ENCODE results near the gene SPATA31D1.

DNA sequence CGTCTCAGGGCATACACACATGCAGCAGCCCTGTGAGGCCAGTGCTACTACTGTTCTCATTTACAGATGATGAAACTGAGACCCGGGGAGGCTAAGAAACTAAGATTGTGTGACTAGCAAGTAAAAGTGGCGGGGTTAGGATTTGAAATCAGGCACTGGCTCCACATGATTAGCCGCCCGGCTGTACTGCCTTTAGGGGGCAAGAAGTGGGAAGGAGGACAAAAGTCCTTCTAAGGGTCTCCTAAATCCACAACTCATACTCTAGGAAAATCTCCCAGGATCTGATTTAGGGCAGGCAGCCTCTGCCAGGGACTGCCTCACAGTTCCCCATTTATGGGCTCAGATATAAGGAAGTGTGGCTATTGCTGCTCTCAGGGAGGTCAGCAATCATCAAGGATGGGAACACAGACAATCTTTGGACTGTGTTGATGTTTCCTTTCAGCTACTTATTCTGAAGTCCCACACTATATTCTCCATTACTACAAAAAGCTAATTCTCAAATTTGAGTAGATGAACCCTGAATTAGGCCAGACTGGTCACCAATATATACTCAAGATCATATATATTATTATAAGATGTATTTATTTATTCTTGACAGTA lies 7.8 kb downstream of the PRUNE2 start:
- RRBS = 79% methylated on average over 3 of the region's 5 CpGs

DNA sequence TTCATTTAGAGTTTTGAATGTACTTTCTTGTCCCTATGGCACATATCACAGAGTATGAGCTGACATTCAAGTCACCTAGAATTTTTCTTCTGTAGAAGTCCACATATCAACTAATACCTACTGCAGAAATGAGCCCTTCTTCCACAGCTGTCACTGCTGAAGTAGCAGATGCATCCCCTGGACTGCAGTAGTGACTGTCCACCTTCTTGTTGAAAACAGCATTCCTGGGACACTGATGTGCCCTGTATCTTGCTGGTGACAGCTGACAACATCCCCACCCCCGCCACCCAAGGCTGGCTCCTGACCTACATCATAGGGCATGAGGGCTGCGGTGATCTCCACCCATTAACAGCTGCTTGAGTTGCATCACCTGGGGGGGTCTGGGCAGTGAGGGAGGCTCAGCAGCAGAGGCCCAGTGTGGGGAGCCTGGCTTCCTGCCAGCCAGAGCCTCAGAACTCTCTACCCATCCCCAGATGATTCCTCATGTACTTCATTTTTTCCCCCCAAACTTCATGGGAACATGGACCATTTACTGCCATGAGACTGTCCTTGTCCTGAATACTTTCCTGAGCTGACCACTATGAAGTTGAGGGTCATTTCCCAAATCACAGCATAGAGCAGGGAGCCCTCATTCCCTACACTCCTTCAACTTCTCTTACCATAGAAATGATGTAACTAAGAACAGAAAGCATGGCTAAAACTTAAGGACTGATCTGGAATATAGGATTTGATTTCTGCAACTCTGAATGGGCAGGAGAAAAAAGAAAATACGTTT lies 4.1 kb downstream of the PRUNE2 start:
- RRBS = no CpG with 5 or more reads among the region's 3 CpGs

DNA sequence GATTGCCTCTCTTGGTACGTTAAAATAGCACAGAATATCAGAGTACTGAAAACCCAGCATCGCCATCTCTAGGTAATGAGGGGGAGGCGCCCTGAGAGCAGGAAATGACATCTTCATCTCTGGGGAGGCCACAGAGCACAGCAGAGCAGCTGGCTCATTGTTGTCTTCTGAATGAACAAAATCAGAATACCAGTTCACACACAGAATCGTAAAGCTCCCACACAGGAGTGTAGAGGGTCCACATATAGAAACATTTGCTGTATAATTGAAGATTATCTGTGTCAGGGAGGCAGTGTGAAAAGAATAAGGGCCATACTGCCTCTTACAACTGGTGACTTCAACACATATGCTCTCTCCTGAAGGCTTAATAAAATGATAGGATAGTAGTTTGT lies 171.9 kb downstream of the GNA14 start:
- RRBS = no CpG with 5 or more reads among the region's 4 CpGs

- RRBS = 2% methylated on average over 15 of the region's 75 CpGs
These were observed 538 bp downstream of the GNA14 start for GRCh38 chr9:77647367-77648200.

DNA sequence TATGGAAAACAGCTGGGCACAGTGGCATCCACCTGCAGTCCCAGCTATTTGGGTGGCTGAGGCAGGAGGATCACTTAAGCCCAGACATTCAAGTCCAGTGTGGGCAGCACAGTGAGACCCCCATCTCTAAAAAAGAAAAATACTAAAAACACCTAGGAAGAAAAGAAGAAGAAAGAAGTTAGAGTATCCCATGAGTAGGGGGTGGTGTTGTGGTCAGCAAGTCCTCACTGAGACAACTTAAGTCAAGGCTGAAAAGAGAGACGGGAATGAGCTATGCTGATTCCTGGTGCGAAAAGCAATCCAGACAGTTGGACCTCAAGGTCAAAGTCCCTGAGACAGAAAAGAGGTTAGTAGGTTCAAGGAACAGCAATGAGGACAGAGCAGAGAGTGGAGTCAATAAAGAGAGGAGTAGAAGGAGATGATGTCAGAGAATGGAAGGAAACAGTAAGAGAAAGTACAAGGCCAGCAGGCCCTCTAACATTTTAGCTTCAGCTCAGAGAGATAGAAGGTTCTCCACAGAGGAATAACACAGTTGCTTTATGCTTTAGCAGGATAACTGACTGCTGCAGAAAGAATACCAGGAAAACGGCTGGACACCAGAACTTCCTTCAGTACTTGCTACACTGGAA lies 43.8 kb downstream of the GNAQ start:
- RRBS = no CpG with 5 or more reads among the region's 3 CpGs

DNA sequence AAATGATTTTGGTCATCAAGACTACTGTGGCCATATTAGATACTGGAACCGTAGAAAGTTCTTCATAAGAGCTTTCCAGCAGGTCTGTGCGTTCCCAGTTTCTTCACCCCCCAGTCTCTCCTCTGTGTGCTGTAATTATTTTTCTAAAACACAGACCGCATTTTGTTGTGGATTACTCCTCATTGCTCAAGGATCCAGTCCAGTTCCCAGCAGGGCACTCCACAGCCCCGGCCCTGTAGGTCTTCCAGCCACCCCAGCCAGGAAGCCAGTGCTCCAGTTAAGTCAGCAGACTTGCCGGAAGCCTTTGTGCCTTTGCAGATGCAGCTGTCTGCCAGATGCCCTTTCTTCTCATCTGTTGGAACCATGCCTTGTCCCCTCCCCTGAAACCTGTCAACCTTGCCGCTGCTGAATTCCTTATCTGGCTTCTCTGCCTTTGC lies 28.3 kb downstream of the PSAT1 start:
- RRBS = 18% methylated on average over 2 of the region's 6 CpGs

DNA sequence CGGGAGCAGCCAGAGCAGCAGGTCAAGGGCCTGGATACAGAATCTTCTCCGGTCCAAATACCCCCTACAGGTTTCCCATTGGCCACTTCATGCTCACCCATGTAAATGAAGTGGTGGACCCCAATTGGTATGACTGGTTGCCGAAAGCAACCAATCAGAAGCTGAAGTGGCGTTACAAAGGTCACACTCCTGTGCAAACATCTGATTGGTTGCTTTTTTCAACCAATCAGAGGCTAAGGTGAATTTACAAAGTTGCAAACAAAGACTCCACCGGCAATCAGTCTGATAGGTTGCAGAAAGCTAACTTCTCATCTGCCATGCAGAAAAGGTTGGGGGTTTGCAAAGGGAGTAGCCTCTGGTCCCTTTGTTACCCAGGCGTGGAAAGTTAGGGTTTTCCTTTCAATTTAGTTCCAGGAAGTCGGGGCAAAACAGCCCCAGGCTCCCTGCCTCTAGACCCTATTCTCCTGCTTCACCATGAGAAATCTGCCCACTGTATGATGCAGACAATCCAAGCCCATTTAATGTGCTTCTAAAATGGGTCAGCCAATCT lies 524.7 kb downstream of the PSAT1 start:
- RRBS = no CpG with 5 or more reads among the region's 7 CpGs

GRCh38 chr9:79093052-79093329 lies 478.8 kb upstream of the TLE4 start:
- RRBS = no CpG with 5 or more reads among the region's 3 CpGs

- RRBS = no CpG with 5 or more reads among the region's 36 CpGs
These were observed 132.8 kb upstream of the TLE4 start for GRCh38 chr9:79438805-79439620.

DNA sequence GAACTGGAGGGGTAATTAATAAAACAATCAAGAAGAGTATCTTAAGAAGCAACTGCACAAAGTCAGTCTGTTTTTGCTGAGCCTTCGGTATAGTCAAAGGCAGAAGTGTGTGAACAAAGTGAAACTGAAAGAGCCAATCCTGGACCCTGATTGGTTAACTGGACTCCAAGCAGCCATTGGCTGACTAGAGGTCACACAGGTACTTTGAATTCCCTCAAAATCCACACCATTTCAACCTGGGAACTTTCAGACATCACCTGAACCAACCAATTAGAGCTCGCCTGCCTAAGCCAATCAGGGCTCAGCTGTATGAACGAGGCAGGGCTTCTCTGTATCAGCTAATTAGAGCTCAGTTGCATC lies 286.7 kb downstream of the TLE4 start:
- RRBS = no CpG with 5 or more reads among the region's 3 CpGs

DNA sequence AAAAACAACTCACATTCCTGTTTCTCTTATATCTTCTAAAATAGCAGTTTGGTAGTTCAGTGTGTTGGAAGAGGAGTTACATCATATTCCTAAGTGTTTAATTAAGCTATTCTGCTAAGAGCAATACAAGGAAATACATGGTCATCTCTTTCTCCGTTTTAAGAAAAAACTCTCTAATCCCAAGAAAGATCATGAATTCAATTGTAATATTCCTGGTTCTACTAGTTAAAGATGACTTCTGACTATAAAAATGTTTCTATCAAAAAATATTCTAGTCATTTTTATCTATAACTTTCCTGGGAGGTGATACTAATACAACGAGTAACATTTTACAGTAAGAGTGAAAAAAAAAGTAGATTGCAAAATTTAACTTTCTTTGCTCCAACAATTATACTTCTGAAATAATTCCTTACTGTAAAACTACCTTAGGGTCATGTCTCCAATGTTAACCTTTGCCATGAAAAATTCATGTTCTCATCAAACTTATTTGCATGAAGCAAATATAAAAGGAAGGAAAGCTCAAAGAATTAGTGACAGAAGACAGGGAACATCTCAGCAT lies 505.3 kb downstream of the TLE1 start:
- RRBS = no CpG with 5 or more reads among the region's 2 CpGs

DNA sequence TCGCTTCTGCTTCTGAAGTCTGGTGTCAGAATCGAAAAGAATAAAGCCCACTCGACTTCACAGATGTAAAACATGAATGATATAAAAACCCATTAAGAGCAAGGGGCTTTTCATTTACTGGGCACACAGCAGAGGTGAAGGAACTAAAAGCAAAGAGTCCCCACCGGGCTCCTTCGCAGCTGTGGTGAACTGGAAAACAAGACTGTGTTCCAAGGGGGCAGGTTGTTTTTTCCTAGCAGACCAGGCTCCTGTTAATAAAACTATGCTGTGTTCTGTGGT lies 91.7 kb downstream of the TLE1 start:
- RRBS = no CpG with 5 or more reads among the region's 5 CpGs

DNA sequence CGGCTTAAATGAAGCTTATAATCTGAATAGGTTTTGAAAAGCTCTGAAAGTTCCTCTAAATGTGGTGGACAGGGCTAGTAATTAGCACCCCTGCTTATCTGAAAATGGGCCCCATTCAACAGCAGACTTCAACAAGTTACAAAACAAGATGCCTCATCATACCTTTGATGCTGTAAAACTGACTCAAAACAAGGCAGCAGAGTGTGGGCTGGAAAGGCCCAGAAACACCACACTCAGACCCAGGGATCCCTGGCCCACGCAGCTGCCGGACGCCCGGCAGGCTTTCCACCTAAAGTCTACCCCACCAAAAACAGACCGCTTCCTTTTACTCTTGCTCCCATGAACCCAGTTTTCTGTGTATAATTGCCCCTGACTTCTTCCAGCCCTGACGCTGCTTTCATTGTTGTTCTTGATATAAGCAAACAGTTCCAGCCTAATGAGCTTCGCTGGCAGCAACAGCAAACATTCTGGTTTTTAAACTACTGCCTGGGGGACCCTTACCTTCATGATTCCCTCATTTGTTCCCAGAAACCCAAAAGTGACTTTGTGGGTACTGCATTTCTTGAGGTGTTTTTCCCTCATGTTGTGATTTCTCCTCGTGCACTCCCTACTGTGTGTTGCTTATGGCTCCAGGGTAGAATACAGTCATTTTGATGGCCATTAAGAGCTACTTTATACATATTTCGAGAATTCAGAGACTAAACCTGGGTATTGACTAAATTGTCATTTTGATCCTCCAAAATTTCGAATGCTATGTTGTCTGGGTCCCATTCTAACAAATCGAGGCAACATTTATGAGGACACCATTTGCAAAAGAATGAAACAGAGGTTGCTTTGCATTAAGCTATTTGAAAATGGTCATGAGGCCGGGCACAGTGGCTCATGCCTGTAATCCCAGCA lies 66.5 kb downstream of the TLE1 start:
- RRBS = no CpG with 5 or more reads among the region's 13 CpGs

- RRBS = no CpG with 5 or more reads among the region's 5 CpGs
These were observed 5.2 kb downstream of the TLE1 start for GRCh38 chr9:81683988-81684621.

GRCh38 chr9:81688461-81688781 lies 926 bp downstream of the TLE1 start:
- RRBS = no CpG with 5 or more reads among the region's 40 CpGs

- RRBS = no CpG with 5 or more reads among the region's 4 CpGs
These were observed at the start of gene SPATA31D1 for GRCh38 chr9:81988668-81989024. Gene SPATA31D1, plus strand, starts transcription at chr9:81988772.

GRCh38 chr9:82939452-82939780 lies 123.5 kb downstream of the RASEF start:
- RRBS = no CpG with 5 or more reads among the region's 2 CpGs

GRCh38 chr9:83054724-83055388 lies 8.1 kb downstream of the RASEF start:
- RRBS = no CpG with 5 or more reads among the region's 21 CpGs

GRCh38 chr9:83281311-83281946 lies 218.5 kb upstream of the RASEF start:
- RRBS = no CpG with 5 or more reads among the region's 6 CpGs

DNA sequence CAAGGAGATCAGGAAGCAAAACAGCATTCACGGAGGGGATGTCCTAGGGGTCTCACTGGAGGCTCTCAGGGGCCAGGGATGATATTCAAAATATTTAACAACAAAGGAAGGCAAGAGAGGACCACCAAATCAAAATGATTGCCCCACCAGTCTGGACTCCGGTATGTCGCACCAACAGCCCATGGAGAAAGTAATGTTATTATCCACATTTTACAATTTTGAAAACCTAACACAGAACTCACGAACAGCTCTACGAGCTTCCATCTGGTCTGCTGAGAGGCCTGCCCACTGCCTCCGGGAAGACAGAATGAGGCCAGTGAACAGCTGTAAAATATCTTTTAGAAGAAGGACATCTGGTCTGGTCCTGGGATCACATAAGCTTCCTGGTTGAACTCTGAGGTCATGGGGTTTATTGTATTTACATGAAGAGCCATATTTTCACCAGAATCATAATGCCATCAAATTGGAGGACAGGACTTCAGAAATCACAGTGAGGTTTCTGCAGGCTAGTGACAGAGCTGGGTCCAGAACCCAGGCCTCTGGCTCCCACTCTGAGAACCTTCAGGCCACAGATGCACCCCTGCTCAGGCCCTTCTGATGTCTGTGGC lies 89.1 kb downstream of the FRMD3 start:
- RRBS = no CpG with 5 or more reads among the region's 6 CpGs

Data from skeletal muscle cell (primary cell).